ENCODE measurements around the genes RGS6 and PAPLN.

- PRO-cap, result no peak
These were observed 155.0 kb upstream of the SIPA1L1 start for GRCh38 chr14:71165163-71165824.

DNA sequence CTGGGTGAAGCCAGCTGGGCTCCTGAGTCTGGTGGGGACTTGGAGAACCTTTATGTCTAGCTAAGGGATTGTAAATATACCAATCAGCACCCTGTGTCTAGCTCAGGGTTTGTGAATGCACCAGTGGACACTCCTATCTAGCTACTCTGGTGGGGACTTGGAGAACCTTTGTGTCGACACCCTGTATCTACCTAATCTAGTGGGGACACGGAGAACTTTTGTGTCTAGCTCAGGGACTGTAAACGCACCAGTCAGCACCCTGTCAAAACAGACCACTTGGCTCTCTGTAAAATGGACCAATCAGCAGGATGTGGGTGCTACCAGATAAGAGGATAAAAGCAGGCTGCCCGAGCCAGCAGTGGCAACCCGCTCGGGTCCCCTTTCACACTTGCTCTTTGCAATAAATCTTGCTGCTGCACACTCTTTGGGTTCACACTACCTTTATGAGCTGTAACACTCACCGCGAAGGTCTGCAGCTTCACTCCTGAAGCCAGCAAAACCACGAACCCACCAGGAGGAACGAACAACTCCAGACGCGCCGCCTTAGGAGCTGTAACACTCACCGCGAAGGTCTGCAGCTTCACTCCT, 152.2 kb upstream of the SIPA1L1 start:
- PRO-cap, result no peak

GRCh38 chr14:71206591-71207304, 113.5 kb upstream of the SIPA1L1 start:
- PRO-cap, result no peak

- PRO-cap, result no peak
These were observed 2.5 kb downstream of the SIPA1L1 start for GRCh38 chr14:71322594-71323408.

DNA sequence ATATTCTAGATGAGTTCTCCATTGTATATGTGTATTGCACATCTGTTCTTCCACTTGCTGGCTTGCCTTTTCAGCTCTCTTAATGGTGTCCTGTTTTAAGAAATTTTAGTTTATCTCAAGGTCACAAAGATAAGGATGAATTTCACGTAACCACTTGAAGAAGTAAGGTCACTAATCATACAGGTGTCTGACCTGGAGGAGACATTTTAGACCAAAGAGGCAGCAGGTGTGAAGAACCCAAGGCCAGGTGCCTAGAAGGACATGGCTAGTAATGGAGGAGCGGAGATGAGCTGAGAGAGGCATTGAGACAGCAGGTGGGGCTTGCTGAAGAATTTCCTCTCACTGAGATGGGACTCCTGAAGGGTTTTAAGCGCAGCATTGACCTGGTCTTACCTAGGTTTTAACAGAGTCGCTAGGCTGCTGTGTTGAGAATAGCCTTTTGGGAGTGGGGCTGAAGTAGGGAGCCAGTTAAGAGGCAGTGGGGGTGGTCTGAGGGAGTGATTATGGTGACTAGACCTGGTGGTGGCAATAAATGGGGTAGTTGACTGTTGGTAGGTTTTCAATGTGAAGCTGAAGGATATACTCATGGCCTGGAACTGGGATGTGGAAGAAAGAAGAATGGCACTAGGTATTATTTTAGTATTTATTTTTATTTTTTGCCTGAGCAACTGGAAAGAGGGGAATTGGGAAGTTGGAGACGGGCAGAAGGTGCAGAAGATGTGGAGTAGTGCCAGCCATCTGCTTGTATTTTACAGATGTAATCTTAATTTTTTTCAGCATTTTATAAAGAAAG, 33.1 kb downstream of the SIPA1L1 start:
- PRO-cap, result no peak

DNA sequence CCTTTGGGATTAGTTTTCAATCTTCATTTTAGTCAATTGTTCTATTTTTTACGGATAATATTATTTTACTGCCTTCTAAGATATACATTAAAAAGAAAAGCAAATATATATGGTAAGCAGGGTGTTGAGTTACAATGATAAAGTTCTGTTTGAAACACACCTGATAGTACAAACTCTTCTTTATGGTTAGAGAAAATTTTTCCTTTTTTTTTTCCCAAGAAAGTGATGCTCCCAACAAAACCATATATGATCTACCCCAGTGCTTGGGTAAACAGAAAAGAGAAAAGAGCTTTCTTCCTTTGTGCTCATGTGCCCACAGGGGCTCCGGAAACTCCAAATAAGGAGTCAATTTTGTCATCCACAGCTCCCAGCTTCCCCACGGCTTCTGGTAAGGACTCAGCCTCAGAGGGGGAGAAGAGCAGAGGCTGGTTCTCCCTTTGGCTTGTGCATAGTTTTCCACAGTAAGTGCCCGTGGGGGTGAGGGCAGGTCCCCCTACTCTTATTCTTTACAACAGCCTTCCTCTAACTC, 13.4 kb upstream of the RGS6 start:
- PRO-cap, result no peak

- PRO-cap, result no peak
These were observed at the start of gene RGS6 for GRCh38 chr14:71931872-71932864. Gene RGS6, plus strand, starts transcription at chr14:71932429.

DNA sequence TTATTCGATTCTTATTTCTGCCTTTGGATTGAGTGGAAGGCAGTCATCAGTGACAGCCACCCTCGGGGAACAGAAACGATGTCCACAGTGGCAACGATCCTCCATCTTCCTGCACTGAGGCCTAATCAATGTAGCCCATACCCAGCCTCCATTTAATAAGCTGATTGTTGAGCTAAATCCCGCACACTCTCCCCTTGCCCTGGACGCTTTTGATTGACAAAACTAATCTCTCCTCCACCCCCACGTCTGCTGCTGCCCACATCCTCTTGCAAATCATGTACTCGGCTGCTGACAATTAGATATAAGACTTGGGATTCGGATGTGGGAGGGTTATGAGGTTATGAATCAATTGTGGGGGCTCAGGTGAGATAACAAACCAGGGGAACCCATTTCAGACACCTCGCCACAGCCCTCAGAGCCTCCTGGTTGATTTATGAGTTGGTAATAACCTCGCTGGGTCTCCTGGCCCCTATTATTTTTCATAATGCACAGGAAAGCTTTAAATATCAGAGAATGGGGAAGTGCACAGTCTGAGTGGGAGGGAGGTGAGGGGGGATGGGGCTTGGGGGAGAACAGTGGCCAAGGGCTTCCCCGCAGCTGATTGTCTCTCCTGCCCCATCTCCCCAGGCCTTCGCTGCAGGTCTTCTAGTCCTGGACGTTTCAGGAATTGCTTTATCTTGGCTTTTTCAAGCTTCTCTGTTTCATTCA, 449.9 kb downstream of the DPF3 start:
- PRO-cap, result no peak

DNA sequence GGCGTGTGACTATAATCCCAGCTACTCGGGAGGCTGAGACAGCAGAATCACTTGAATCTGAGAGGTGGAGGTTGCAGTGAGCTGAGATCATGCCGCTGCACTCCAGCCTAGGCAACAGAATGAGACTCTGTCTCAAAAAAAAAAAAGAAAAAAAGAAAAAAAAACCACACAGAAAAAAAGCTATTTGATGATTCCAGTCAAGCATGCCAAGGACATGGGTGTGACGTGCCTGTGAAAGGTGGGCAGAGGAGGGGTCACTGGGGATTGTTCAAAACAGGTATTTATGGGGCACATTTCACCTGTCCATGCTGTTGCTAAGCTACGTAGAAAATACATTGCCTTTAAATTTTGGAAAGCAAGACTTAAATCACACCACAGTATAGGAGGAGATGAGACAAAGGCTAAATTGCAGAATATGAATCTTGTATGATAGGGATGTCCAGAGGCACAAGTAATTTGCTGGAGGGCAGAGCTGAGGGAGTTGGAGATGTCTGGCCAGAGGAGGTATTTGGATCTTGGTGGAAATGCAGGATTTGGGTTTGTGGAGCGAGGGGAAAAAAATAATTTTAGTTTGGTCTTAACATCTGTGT, 416.1 kb downstream of the DPF3 start:
- PRO-cap, result no peak

- PRO-cap, result no peak
These were observed 178.7 kb downstream of the DPF3 start for GRCh38 chr14:72715142-72715657.

GRCh38 chr14:72726425-72727226, 167.3 kb downstream of the DPF3 start:
- PRO-cap, result no peak

- PRO-cap, result no peak
These were observed 122.4 kb downstream of the DPF3 start for GRCh38 chr14:72771298-72772164.

GRCh38 chr14:72830938-72831349, 63.0 kb downstream of the DPF3 start:
- PRO-cap, result no peak

GRCh38 chr14:72907908-72908346, 14.0 kb upstream of the DPF3 start:
- PRO-cap, result no peak

DNA sequence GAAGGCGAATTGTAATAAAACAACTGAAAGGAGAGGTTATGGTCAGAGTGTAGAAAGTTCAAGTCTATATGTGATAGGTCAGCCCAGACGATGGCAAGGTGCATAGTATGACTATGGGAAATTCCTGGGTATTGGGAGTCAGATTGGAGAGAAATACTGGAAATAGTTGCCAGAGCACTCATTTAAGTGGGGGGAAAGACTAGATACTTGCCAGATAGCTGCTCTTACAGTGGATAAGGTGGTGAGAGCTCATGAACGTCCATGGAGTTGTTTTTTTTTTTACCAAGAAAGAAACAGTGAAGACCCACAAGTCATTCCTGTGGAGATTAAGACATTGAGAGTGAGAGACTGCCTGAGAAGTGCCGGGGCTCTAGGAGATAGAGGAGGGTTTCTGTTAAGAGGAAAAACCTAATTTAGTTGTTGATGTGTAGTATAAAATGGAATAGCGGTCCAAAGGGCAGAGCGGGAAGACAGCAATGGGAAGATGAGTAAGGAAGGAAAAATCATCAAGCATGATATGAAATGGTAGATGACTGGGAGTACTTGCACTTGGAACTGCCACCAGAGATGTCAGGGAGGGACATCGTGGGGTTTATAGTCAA, 20.4 kb upstream of the PSEN1 start:
- PRO-cap, result no peak

GRCh38 chr14:73237019-73237654, at the start of gene PAPLN:
Gene PAPLN, plus strand, starts transcription at chr14:73237506.
- PRO-cap, result no peak

DNA sequence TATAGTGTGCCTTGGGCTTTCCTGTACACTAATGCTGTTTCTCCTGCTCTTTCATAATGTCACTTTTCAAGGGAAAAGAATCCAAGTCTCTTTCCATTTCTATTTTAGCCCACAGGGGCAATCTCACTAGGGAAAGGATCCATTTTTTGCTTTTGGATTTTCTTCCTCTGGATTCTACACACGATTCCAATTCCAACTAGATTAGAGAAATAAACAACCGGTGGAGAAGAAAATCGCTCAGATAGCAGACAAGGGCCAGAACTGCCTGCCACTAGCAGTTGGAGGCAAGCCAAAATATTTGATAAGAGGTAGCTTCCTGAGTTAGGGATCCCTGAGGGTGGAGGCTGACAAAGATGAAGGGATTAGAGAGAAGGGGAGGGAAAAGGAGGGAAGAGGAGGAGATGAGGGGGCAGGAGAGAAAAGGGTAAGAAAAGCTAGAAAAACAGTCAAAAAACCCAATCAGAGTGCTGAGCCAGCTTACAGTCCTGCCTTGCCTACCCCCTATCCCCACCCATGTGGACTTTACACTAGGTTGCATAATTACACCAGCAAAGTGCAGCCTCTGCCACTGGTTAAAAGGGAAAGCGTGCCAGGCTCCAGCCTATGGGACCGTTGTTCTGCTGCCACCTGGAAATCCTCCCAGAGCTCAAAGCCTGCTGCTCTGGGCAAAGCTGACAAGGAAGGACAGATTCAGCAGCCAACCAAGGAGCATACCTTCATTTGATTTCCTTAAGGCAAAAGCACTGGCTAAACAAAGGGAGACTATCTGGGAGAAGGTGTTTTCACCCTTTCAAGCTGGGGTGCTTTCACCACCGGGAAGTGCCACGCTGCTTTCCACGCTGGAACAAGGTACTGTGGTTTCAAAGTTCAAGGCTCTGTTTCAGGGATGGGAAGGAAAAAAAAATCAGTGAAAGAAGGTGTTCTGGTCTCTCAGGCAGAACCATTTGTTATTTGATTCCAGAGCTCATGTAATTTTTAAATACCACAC, 3.8 kb upstream of the NUMB start:
- PRO-cap, result no peak

- PRO-cap, result no peak
These were observed 1.9 kb downstream of the RIOX1 start for GRCh38 chr14:73492659-73493107.

- PRO-cap, result no peak
These were observed 8.8 kb downstream of the HEATR4 start for GRCh38 chr14:73549891-73550480.

DNA sequence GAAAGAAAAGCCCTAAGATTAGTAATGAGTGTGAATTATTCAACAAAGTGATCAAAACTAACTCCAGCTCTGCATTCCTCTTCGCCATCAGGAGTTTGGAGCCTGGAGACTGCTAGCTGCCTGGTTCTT, 268 bp upstream of the ACOT2 start:
- PRO-cap, result no peak

Data from aorta (tissue), 1 donor.